HGPS cell (cell line): ENCODE data around the gene EIF5.

DNA sequence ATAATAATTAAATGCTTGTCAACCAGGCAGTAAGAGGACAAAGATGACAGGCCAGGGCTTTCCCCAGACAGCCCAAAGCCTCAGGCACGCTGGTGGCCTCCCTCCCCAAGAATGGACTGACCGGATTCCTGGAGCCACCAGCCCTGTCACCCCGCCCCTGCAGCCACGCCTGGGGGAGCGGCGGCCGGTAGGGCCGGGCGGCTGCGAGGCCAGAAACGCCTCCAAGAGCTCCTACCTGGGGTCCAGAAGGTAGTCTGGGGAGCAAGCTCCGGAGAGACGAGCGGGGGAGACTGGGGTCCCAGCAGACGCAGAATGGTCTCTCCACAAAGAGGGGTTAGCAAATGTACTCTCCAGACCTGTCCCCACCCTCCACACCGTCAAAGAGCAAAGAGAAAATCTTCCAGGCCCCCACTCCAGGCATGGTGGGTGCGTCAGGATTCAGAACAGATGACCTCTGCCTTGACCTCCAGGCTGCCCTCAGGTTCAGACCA, 23.3 kb downstream of the HSP90AA1 start:
- RRBS: 22% methylated on average over 11 of the region's 17 CpGs

GRCh38 chr14:102077326-102077800, 9.5 kb downstream of the HSP90AA1 start:
- RRBS: no CpG with 5 or more reads among the region's 10 CpGs

GRCh38 chr14:102437924-102438547, 71.5 kb downstream of the ANKRD9 start:
- RRBS: 10% methylated on average over 11 of the region's 27 CpGs

- RRBS: no CpG with 5 or more reads among the region's 14 CpGs
Measured at GRCh38 chr14:102504546-102505203, 4.9 kb downstream of the ANKRD9 start.

DNA sequence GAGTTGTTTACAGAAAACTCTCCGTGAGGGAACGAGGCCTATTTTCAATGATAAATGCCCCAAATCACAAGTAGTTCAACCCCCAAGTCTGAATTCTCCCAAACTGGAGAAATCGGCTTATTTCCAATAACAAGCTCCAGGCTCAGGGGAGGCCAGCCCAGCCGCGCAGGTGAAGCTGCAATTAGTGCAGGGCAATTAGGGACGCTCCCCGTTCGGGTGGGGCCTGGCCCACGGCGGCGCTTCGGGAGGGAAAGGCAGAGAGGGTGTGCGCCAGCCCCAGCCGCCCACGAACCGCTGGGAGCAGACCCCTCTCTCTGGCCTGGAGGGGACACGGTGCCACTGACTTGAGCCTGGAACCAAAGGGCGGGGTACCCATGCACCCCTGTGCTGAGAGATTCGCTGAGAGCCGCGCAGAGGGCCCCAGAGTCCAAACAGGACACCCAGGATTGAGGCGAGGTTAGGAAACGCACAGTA, 14.2 kb upstream of the ANKRD9 start:
- RRBS: no CpG with 5 or more reads among the region's 23 CpGs

DNA sequence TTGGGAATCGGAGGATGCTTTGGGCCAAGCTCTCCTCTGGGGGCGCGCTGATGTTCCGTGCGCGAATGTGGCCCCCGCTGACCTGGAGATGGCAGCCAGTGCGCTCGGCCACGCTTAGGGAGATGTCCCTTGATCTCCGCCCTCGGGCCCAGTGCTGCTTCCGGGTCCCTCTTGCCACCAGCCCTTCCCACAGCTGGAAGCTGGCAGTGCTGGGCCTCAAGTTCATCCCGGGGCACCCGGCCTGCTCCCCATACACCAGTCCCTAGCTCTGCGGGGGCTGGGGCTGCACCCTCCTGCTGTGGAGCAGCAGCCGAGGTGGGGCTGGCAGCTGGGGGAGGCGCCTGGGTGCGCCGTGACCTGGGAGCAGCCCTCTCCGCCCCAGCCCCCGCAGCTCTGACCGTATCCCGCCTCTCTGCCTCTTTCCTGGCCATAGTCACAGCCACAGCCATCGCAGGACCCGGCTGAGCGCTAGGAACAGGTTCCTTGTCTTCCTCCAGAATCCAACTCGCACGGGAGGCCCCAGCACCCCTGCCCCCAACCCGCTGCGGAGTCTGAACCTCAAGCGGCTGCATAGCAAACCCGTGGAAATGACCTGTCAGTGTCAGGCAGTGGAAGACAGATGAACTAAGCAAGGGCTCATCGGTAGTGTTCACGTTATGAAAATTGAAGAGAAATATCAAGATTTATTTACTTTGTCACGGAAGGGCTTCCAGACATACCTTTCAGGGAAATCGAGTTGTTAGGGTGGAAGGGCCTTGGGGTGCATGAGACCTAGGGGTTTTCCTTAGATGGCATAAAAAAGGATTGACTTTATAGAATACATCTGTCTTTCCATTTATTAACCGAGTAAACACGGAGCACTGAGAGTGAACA, 91.4 kb downstream of the RCOR1 start:
- RRBS: 61% methylated on average over 2 of the region's 39 CpGs

DNA sequence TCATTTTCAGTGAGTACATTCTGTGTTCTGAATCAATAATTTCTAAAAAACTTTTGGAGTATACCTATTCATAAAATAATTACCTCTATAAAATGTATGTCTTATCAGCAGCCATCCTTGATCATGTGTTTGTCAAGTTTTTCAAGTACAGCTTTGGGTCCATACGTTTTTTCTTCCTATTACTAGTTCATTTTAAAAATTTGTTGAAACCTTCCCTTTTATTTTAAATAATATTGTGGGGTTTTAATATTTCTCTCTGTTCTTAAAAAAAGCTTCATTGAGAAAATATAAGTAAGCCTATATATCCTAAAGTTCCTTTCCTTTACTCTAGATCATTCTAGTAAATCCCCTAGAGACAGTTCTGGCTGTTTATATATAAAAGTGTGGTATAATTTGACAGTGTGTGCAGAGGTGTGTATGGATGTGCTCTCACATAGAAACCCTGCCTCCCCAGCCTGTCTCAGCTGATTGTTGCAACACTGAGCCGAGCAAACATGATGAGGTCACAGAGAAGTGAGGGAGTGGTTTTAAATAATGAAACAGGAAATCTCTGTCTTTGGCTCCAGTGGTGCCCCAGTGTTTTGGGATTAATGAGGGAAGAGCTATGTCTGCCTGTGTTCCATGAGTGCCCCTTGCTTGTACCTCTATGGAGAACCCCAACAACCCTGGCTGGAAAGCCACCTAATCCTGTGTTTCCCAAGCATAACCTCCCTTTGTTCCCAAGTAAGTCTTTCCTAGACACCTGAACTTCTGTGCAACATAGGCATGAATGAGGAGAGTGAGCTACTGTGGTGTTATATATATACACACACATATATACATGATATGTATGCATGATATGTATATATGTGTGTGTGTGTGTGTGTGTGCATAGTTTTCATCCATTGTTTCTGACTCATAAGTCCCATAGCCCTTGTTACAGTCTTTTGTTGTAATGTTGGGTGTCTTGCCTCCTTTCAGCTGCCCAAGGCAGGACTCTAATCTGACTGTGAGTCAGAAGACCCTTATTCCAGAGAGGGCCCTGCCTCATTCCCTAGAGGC, 17.8 kb downstream of the TRAF3 start:
- RRBS: no CpG with 5 or more reads among the region's 2 CpGs

DNA sequence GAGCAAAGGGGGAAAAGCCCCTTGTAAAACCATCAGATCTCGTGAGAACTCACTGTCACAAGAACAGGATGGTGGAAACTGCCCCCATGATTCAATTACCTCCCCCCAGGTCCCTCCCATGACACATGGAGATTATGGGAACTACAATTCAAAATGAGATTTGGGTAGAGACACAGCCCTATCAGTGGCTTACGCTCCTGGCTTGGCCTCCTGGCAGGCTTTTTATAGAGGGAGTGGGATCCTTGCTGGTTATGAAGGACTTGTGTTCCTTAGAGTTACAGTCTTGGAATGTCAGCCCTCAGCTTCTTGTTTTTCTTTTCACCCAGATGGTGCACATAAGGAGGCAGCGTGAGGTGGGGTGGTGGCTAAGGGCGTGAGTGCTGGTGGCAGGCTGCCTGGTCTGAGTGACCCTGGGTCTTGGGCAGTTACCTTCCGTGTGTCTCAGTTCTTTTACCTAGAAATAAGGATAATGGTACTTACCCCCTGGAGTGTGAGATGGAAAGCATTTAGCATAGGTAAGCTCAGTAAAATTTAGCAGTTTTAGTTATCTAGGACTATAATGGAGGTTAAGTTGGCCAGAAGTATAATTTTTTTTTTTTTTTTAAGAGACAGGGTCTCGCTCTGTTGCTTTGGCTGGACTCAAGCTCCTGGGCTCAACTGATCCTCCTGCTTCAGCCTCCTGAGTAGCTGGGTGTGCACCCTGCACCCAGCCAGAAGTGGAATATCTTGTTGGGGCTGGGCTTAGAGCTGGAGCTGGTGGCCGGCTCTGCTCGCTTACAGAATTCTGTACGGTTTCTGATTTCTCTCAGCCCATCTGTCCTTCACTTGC, 26.0 kb downstream of the TRAF3 start:
- RRBS: no CpG with 5 or more reads among the region's 9 CpGs

GRCh38 chr14:102870187-102870887, 52.1 kb upstream of the AMN start:
- RRBS: 89% methylated on average over 3 of the region's 31 CpGs

DNA sequence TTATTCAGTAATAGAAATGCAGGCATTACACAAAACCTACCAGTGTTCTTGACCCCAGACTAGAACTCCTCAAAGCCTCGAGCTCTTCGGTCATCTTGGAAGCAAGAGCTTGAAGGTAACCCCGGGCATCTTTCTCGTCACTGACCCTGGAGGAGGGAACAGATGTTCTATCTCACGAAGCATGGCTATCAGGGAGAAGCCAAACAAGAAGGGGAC, 43.7 kb downstream of the AMN start:
- RRBS: no CpG with 5 or more reads among the region's 5 CpGs

DNA sequence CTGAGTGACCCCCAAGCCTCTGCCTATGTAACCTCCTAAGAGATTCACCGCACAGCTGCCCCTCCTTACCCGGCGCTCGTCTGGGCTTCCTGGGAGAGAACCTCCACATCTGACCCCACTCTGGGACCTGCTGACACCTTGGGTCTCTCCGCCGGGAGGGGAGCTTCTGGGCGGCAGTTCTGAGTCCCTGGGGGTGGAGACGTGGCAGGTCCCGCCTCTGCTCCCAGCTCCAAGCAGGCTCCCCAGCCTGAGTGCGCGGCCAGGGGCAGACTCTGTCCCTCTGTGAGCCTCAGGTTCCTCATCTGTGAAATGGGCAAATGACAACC, 3.6 kb downstream of the EXOC3L4 start:
- RRBS: 59% methylated on average over 5 of the region's 11 CpGs

- RRBS: 81% methylated on average over 2 of the region's 18 CpGs
Measured at GRCh38 chr14:103098473-103098983, 4.0 kb downstream of the EXOC3L4 start.

- RRBS: no CpG with 5 or more reads among the region's 1 CpG
Measured at GRCh38 chr14:103118955-103119214, 4.4 kb upstream of the TNFAIP2 start.

DNA sequence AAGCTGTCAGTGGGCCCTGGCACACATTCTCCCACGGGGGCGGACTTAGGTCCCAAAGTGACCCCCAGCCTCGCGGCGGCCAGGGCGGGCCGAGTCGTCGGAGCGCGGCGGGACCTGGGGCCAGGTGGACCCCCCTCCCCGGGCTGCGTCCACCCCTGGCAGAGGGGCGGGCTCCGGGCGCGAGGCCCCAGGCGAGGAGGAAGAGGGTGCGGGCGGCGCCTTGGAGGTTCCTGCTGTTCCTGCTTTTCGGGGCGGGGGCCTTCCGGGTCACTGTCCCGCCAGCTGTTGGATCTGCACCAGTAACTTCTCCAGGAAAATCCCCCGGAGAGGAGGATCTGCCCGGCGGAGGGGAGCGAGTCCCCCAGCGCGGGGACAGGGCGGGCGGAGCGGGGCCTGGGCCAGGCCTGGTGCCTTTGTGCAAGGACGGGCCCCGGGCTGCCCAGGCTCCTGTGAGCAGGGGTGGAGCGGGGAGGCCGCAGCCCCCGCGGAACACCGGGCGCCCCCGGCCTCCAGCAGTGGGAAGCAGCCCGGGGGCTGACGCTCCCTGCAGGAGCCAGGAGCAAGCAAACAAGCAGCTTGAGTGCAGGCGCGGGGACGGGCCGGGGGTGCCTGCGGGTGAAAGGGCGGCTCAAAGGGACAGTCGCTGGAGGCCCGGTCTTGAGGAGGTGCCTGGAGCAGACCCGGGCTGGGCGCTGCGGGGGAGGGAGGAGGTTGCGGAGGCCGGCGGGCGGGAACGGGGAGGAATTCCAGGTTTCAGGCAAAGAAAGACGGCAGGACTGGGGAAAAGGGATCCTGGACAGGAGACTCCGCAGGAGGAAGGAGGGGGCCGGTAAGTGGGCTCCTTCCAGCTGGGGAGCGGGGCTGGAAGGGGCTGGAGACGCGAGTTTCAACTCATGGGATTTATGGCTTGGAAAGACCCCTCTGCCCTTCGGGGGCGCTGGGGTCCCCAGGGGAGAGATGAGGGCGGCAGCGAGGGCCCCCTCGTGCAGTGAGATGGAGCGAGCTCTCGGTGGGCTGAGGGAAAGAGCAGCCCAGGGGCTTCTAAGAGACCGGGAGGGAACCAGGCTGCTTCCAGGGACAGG, 15.5 kb downstream of the TNFAIP2 start:
- RRBS: 31% methylated on average over 42 of the region's 76 CpGs

- RRBS: no CpG with 5 or more reads among the region's 7 CpGs
Measured at GRCh38 chr14:103185618-103186069, 62.4 kb downstream of the TNFAIP2 start.

DNA sequence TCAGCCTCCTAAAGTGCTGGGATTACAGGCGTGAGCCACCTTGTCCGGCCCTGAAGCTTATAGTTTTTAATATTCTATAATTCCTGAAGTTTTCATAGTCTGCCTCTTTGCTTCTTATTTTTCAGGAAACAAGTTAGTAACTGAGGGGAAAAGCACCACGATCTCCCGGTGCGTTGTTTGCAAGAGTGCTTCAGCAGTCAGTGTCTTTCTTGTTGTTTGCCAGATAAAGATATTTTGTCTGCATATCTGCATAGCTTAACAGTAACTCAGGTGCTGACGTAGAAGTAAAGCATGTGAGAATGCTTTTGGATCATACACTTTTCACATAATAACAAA, 85.1 kb downstream of the TNFAIP2 start:
- RRBS: no CpG with 5 or more reads among the region's 6 CpGs

- RRBS: 44% methylated on average over 3 of the region's 52 CpGs
Measured at GRCh38 chr14:103273711-103274332, 60.2 kb upstream of the EIF5 start.

- RRBS: no CpG with 5 or more reads among the region's 5 CpGs
Measured at GRCh38 chr14:103329694-103330327, 4.2 kb upstream of the EIF5 start.

GRCh38 chr14:103334090-103334297, at the start of gene EIF5:
TSS of gene EIF5 (plus strand) at chr14:103334237.
- RRBS: no CpG with 5 or more reads among the region's 22 CpGs